Bronchial epithelial cell (primary cell): ENCODE results near the gene MSH6.

DNA sequence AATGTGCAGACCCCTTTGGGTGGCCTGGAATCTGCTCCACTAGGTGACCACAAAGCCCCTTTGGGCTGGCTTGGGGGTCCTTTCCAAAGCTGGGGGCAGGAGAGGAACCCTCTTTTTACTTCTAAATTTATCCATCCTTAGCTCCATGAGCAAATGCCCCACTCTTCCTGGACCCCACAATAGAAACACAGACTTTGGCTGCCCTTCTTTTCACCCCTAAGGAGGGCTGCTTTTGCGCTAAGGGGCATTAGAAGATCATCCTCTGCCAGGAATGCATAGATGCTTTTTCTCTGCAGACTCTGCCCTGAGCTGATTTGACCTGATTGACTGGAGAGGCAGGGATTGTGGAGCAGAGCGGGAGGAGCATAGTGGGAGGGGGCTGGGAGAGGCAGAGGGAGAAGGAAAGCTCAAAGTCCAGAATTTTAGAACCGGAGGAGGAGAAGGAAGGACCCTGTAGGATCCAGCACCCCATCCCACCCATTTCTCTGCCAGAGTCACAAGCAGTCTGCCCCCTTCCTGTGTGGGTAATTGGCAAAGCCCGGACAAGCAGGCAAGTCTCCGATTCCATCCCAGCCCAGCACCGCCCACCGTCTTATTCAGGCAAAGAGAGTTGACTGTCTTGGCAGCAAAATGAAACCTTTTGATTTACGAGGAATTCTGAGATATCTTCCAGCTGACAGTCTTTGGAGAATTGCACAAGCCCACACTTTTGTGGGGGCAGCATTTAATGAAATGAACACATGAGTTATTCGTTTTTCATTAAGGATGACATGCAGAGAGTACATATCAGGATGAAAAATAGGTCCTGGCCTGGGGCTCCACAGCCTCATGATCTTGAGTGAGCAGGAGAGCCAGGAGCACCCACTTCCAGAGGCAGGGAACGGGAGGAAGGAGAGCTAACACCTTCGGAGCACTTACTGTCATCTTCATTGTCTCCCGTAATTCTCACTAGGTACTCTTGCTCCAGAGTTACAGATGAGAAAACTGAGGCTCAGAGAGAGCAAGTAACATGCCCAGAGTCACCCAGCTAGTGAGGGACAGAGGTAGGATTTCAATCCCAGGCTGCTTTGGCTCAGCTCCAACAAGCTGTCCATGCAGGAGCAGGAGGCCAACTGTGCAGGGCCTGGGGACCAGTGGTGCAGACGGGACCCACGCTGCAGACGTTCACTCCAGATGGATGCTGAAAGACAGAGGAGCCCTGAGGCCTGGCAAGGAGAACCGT, 103.1 kb downstream of the MCFD2 start:
- RRBS, 2 experiments, result 7% methylated on average over 2 of the region's 16 CpGs; no CpG with 5 or more reads in 1 of the 2 experiments

DNA sequence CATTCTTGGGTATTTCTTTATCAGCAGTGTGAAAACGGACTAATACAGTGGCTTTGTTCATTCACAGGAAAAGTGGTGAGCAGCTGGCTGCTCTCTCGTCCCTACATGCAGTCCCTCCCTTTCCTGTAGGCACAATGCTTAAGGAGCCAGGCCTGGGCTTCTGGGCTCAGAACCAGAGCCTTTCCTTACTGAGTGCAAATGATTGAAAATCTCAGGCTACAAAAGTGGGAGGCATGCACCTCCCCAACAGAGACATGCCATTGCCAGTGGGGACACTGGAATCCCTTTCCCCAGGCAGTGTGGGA, 61.4 kb downstream of the MCFD2 start:
- RRBS, 2 experiments, result no CpG with 5 or more reads among the region's 2 CpGs

DNA sequence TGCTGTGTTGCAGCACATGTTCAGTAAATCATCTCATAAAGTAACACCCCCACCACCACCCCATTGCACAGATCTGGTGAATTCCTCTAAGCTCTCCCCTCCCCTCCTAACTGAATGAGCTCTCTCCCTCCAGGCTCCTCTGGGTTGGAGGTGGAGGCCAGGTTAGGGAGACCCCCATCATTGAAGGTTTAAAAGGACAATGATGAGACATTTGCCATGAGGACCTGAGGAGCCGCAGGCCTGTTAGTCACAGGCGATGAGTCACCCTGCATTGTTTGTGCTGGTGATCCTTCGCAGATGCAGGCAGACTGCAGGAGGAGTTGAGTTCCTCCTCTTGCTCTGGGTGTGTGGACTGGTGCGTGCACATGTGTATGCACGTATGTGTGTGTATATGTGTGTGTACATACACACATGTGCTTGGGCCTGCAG, 42.1 kb downstream of the MCFD2 start:
- RRBS, 2 experiments, result no CpG with 5 or more reads among the region's 5 CpGs

DNA sequence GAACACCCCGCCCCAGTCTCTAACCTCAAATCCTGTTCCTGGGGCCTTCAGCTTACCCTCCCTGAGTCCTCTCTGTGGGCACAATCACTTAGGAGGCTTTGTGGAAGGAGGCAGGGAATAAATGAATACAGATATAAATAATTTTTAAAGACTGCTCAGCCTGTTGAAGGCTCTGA, 1.2 kb downstream of the TTC7A start:
- RRBS, 2 experiments, result no CpG with 5 or more reads among the region's 1 CpG

GRCh38 chr2:46978545-46979284, 37.7 kb downstream of the TTC7A start:
- RRBS, 2 experiments, result no CpG with 5 or more reads among the region's 11 CpGs

- RRBS, 2 experiments, result no CpG with 5 or more reads among the region's 10 CpGs
Measured at GRCh38 chr2:47002556-47003597, 61.9 kb downstream of the TTC7A start.

GRCh38 chr2:47008102-47009134, 67.4 kb downstream of the TTC7A start:
- RRBS, 2 experiments, result no CpG with 5 or more reads among the region's 19 CpGs

DNA sequence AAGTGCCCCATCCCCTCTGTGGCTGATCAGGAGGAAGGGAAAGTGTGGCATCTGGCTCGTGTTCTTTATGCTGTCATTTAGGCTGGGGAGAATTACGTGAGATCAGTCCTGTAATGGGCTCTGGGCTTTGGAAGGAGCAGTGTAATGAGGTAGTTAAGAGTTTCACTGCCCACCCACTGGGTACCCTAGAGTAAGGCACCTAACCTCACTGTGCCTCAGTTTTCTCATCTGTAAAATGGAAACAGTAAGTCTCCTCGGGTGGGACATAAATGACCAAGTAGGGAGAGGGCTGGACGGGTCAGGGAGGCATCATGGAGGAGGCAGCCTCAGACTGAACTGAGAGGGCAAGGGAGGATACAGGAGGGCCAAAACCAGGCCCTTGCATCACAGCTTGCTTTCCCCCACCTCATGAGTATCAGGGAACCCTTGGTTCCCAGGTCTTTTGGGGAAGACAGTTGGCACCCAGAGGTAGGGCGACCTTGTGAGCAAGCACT, 71.9 kb downstream of the TTC7A start:
- RRBS, 2 experiments, result no CpG with 5 or more reads among the region's 5 CpGs

DNA sequence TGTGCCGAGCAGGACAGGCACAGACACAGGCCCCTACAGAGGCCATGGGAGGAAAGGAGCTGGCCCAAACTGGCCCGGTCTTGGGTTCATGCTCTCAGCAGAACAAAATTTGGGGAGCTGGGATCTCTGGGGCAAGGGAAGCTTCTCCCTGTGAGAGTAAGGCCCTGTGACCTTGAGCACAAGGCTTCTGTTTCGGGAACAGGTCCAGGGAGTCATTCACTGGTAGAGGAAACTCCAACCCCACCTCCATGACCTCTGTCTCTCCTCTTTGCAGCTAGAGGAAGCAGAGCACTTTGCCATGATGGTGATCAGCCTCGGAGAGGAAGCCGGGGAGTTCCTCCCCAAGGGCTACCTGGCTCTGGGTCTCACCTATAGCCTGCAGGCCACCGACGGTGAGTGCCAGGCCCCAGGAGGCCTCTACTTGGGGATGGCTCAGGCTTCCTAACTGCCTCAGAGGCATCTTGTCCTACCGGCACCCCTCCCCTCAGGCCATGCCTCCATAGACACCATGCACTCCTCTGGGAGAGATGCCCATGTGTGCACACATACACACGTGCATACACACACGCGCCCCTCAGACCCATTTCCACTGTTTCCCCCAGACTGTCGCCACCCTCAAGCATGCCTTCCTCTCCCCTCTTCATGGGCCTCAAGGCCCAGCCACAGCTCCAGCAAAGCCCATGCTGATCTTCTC, 80.7 kb downstream of the TTC7A start:
- RRBS, 2 experiments, result 93 to 100% methylated on average over 2 of the region's 12 CpGs

DNA sequence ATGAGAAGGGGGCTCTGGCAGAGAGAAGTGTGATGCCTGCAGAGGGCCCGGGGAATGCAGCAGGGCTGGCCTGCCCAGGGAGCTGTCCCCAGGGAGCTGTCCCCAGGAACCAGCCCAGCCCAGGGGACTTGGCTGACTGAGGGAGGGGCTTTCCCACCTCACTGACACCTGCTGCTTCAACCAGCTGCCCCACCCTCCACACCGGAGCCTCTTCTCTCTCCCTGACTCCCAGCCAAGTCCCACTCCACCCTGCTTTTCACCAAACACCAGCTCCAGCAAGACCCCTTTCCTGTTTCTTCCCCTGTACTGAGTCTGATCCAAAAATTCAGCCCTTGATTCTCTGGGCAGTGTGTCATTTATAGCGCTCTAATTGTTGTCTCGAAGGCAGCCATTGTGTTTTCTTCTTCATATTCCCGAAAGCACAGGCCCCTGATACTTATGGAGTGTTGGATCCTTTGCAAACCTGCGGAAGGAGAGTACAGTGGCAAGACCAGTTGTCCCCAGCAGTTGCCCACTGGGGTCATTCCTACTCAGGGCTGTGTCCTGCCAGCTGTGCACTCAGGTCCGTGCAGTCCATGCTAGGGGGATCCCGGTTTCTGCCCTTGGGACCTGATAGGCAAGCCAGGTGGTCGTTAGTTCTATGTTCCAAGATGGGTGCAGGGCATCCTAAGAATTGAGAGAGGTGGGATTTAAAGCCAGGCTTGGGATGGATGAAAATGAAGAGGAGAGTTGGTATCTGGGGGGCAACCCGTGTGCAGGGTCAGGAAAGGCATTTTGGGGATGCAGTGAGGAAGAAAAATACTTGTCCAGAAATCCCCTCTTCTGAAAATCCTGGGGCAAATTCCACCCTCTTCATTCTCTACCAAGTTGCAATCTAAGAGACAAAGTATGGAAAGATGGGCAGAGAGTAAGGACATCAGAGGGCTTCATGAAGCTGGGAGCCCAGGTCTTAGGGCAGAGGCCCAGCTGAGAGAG, 103.2 kb downstream of the TTC7A start:
- RRBS, 2 experiments, result 0 to 3% methylated on average over 1 of the region's 10 CpGs

- RRBS, 2 experiments, result no CpG with 5 or more reads among the region's 2 CpGs
Measured at GRCh38 chr2:47269688-47269945, 93.3 kb upstream of the CALM2 start.

DNA sequence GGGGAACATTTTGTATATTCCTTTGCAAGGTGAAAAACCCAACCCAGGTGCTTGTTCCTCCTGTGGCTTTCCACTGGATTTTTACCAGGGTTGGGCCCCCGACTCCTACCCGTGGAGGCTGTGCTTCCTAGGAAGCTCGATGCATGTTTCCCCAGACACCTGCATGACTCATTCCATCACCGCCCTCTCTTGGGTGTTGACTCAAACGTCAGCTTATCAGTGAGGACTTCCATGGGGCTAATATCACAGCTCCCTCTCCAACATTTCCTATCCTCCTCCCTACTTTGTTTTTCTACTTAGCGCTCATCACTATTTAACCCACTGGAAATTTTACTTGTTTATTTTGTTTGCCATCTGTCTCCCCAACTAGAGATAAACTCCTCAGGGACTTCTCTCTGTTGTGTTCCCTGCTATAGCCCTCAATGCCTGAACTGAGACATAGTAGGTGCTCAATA, 56.0 kb upstream of the EPCAM start:
- RRBS, 2 experiments, result no CpG with 5 or more reads among the region's 6 CpGs

- RRBS, 2 experiments, result no CpG with 5 or more reads among the region's 15 CpGs
Measured at GRCh38 chr2:47334819-47335727, 34.0 kb upstream of the EPCAM start.

DNA sequence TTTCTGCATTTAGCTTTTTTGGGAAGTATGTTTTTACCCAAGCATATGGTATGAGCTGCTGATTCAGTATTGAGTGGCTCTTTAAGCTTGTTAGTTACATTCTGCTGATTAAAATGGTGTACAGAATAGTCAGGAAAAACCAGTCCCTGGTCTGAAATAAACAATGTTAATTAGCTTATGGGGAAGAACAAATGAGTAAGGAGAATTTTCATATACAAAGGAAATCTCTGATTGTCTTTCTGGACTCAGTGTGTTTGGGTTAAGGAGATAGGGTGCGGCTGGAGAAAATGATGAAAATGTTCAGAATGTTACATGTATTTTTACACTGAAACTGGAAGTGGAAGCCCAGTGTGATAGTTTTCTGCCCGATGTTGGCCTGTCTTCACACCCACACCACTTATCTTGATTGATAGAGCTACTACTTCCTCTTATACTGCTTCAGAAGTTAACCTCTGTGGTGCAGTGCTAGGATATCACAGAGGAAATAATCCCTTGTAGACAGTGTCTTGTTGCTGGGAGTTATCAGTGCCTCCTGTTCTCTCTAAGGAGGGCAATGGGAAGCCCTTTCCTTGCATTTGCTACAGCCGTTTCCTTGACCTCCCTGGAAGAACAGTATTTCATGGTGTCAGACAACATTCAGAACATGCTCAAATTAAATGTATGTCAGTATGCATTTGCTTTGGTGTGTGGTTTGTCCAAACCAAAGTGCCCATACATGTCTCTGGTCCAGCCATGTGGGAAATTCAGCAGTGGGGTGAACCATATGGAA, 83.7 kb downstream of the KCNK12 start:
- RRBS, 2 experiments, result no CpG with 5 or more reads among the region's 3 CpGs

GRCh38 chr2:47782460-47783547, at the start of gene MSH6:
MSH6 (plus strand) TSS chr2:47783145.
- RRBS, 2 experiments, result under 1 to 1% methylated on average over 47 to 50 of the region's 110 CpGs

DNA sequence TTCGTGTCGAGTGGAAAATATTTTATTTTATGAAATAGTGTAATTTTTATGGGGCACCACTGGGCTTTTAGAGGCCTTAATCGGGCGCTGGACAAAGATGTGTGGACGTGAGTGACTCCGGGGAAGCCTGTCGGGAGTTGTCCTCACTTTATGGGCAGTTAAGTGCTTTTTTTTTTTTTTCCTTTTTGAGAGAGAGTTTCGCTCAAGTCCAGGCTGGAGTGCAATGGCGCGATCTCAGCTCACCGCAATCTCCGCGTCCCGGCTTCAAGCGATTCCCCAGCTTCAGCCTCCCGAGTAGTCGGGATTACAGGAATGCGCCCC, 1.3 kb downstream of the MSH6 start:
- RRBS, 2 experiments, result no CpG with 5 or more reads among the region's 18 CpGs

DNA sequence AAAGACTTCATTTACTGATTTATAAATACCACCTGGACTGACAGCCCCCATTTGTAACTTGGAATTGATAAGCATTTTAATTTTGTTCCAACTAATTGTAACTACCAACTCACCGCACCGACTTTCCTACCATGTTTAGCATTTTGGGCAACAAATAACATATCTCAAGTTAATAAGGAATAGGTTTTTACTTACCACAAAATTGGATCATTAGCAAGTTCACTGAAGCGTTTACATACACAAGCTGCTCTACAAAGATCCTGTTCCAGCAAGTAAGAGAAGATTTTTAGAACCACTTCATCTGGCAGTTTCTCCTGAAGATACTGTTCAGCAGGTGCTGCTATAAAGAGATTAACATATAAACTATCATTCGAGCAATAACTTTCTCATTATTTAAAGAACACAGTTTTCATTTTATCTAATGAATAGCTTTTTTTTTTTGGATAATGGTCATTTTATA, 55.7 kb downstream of the MSH6 start:
- RRBS, 2 experiments, result no CpG with 5 or more reads among the region's 4 CpGs

GRCh38 chr2:47906593-47907205, 401 bp upstream of the FBXO11 start:
- RRBS, 2 experiments, result 0% methylated on average over 4 of the region's 33 CpGs; no CpG with 5 or more reads in 1 of the 2 experiments

- RRBS, 2 experiments, result no CpG with 5 or more reads among the region's 9 CpGs
Measured at GRCh38 chr2:48313409-48313946, 1.0 kb upstream of the FOXN2 start.

DNA sequence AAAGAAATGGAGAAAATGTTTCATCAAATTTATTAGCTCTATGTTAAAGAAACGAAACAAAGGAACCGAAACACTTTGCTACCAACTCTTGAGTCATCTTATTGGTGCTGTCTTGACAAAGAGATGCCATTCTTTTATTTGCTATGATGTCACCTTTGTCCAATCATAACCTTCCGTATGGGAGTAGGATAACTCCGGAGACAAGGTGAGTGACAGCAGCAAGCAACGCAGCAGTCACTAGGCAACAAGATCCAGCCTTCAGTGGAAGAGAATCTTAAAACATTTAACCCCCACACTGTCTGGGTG, 42.4 kb upstream of the PPP1R21 start:
- RRBS, 2 experiments, result no CpG with 5 or more reads among the region's 5 CpGs